Endothelial cell of umbilical vein (primary cell): ENCODE measurements around the genes BRINP2, SEC16B, TEX35, TOR3A and FAM163A.

DNA sequence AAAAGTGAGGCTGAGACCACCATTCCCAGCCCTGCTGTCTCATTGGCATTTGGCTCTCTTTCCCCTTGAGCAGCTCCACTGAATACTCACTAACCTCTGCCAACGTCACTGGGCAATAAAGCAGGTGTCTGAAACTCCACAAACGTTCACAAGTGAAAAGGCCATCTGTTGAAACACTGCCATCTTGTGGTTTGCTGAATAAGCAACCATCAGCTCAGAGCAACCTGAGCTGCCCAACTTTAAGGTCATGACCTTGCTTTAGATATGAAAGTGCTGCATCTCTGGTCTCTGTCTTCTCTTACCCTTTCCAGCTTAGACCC, 228.6 kb downstream of the PAPPA2 start:
- PRO-cap, result no peak
CAGE:
- cytosol, long polyA minus RNA, result no peak
- cytosol, long polyA plus RNA, result no peak
- long polyA plus RNA, result no peak
- nucleus, long polyA minus RNA, result no peak
- nucleus, long polyA plus RNA, result no peak

GRCh38 chr1:177170494-177171185, at the start of gene BRINP2:
Gene BRINP2, plus strand, starts transcription at chr1:177170958.
- PRO-cap, result no peak
CAGE:
- cytosol, long polyA minus RNA, result no peak
- cytosol, long polyA plus RNA, result no peak
- long polyA plus RNA, result no peak
- nucleus, long polyA minus RNA, result no peak
- nucleus, long polyA plus RNA, result no peak

- PRO-cap, result no peak
CAGE:
- cytosol, long polyA minus RNA, result no peak
- cytosol, long polyA plus RNA, result no peak
- long polyA plus RNA, result no peak
- nucleus, long polyA minus RNA, result no peak
- nucleus, long polyA plus RNA, result no peak
These were observed at the start of gene SEC16B for GRCh38 chr1:177969697-177970485. Gene SEC16B, minus strand, starts transcription at chr1:177970058.

GRCh38 chr1:178086076-178086869, 7.6 kb upstream of the RASAL2 start:
- PRO-cap, result no peak
CAGE:
- cytosol, long polyA minus RNA, result no peak
- cytosol, long polyA plus RNA, result no peak
- long polyA plus RNA, result no peak
- nucleus, long polyA minus RNA, result no peak
- nucleus, long polyA plus RNA, result no peak

DNA sequence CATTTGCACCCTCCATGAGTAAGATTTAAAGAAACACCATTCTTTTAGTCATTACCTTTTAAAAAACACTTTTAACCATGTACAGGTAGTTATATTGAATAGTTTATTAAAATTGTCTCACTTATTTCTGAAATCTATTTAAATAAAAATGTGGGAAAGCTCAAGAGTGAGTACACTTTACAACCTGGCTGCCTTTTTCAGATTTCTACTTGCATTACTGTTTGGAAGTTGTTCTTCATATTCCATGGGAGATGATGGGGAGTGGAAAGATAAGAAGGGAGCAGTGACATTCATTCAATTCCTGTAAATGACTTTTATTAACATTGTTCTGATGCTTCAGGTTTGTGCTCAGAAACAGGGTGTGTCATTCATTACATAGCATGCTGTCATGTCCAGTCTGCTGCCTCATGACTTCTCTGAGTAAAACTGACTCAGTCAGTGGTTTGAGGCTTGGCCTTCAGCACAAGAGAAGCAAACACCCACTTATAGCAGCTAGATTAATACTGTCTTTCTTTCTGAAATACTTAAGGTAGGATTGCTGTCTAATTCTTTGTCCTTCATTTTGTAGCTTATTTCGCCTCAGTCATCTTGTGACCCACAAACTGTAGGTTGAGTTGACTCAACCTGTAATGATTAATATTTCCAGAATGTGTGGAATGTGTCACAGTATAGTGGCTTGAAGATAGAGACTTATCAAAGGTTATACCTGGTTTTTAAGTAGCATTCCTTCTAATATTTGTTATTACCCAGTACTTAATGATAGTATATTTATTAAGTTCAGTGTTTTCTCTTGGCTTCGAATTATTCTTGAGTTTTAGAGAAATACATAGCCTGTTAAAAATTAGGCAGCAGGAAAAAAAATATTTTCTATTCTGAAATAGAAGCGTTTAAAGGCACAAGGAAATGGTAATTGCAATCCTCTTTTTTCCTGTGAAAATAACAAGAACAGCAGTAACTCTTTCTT, 32.9 kb downstream of the RASAL2 start:
- PRO-cap, result no peak
CAGE:
- cytosol, long polyA minus RNA, result no peak
- cytosol, long polyA plus RNA, result no peak
- long polyA plus RNA, result no peak
- nucleus, long polyA minus RNA, result no peak
- nucleus, long polyA plus RNA, result no peak

GRCh38 chr1:178408950-178409337, 87.8 kb downstream of the CLEC20A start:
- PRO-cap, result no peak
CAGE:
- cytosol, long polyA minus RNA, result no peak
- cytosol, long polyA plus RNA, result no peak
- long polyA plus RNA, result no peak
- nucleus, long polyA minus RNA, result no peak
- nucleus, long polyA plus RNA, result no peak

DNA sequence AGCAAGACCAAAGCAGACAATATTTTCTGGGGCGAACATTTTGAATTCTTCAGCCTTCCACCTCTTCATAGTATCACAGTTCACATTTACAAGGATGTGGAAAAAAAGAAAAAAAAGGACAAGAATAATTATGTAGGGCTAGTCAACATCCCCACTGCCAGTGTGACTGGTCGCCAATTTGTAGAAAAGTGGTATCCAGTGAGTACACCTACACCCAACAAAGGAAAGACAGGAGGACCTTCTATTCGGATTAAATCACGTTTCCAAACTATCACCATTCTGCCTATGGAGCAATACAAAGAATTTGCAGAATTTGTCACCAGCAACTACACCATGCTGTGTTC, 54.0 kb downstream of the CLEC20A start:
- PRO-cap, result no peak
CAGE:
- cytosol, long polyA minus RNA, result no peak
- cytosol, long polyA plus RNA, result no peak
- long polyA plus RNA, result no peak
- nucleus, long polyA minus RNA, result no peak
- nucleus, long polyA plus RNA, result no peak

- PRO-cap, result no peak
CAGE:
- cytosol, long polyA minus RNA, result no peak
- cytosol, long polyA plus RNA, result no peak
- long polyA plus RNA, result no peak
- nucleus, long polyA minus RNA, result no peak
- nucleus, long polyA plus RNA, result no peak
These were observed 38.9 kb downstream of the CLEC20A start for GRCh38 chr1:178457535-178458590.

- PRO-cap, result no peak
CAGE:
- cytosol, long polyA minus RNA, result no peak
- cytosol, long polyA plus RNA, result no peak
- long polyA plus RNA, result no peak
- nucleus, long polyA minus RNA, result no peak
- nucleus, long polyA plus RNA, result no peak
These were observed at the start of gene TEX35 for GRCh38 chr1:178512743-178513286. Gene TEX35, plus strand, starts transcription at chr1:178513109.

GRCh38 chr1:178725706-178726735, 977 bp downstream of the RALGPS2 start:
- PRO-cap, result bidirectional peak, plus-strand start at chr1:178725908, minus-strand start at chr1:178725833; unidirectional peak, minus-strand start at chr1:178726284; unidirectional peak, minus-strand start at chr1:178726349
CAGE:
- cytosol, long polyA minus RNA, result no peak
- cytosol, long polyA plus RNA, result no peak
- long polyA plus RNA, result no peak
- nucleus, long polyA minus RNA, result no peak
- nucleus, long polyA plus RNA, result no peak

GRCh38 chr1:178938823-178939819, 68.2 kb upstream of the ANGPTL1 start:
- PRO-cap, result no peak
CAGE:
- cytosol, long polyA minus RNA, result no peak
- cytosol, long polyA plus RNA, result no peak
- long polyA plus RNA, result no peak
- nucleus, long polyA minus RNA, result no peak
- nucleus, long polyA plus RNA, result no peak

- PRO-cap, result unidirectional peak, plus-strand start at chr1:178965688
CAGE:
- cytosol, long polyA minus RNA, result no peak
- cytosol, long polyA plus RNA, result no peak
- long polyA plus RNA, result no peak
- nucleus, long polyA minus RNA, result no peak
- nucleus, long polyA plus RNA, result no peak
These were observed 60.3 kb upstream of the FAM20B start for GRCh38 chr1:178965490-178965748.

GRCh38 chr1:179081086-179082271, at the start of gene TOR3A:
Gene TOR3A, plus strand, starts transcription at chr1:179082070.
- PRO-cap, result bidirectional peak, plus-strand start at chr1:179081690, minus-strand start at chr1:179081632; bidirectional peak, plus-strand start at chr1:179082076, minus-strand start at chr1:179081914
CAGE:
- cytosol, long polyA minus RNA, result start-site peak on the plus strand at chr1:179082070-179082077, 94 reads
- cytosol, long polyA plus RNA, result start-site peak on the plus strand at chr1:179082039-179082115, 449 and 390 reads in 2 replicates
- long polyA plus RNA, result start-site peak on the plus strand at chr1:179082037-179082114, 943 and 655 reads in 2 replicates
- nucleus, long polyA minus RNA, result start-site peak on the plus strand at chr1:179082037-179082081, 98 reads
- nucleus, long polyA plus RNA, result start-site peak on the plus strand at chr1:179082065-179082102, 109 and 113 reads in 2 replicates

- PRO-cap, result unidirectional peak, minus-strand start at chr1:179082524; unidirectional peak, minus-strand start at chr1:179083176
CAGE:
- cytosol, long polyA minus RNA, result no peak
- cytosol, long polyA plus RNA, result no peak
- long polyA plus RNA, result no peak
- nucleus, long polyA minus RNA, result no peak
- nucleus, long polyA plus RNA, result no peak
These were observed 818 bp downstream of the TOR3A start for GRCh38 chr1:179082385-179083390.

- PRO-cap, result no peak
CAGE:
- cytosol, long polyA minus RNA, result no peak
- cytosol, long polyA plus RNA, result no peak
- long polyA plus RNA, result no peak
- nucleus, long polyA minus RNA, result no peak
- nucleus, long polyA plus RNA, result no peak
These were observed 2.3 kb downstream of the ABL2 start for GRCh38 chr1:179226770-179227977.

- PRO-cap, result no peak
CAGE:
- cytosol, long polyA minus RNA, result no peak
- cytosol, long polyA plus RNA, result no peak
- long polyA plus RNA, result no peak
- nucleus, long polyA minus RNA, result no peak
- nucleus, long polyA plus RNA, result no peak
These were observed 5.3 kb upstream of the TDRD5 start for GRCh38 chr1:179586070-179587056.

GRCh38 chr1:179743026-179743653, at the start of gene FAM163A:
Gene FAM163A, plus strand, starts transcription at chr1:179743291.
- PRO-cap, result no peak
CAGE:
- cytosol, long polyA minus RNA, result no peak
- cytosol, long polyA plus RNA, result no peak
- long polyA plus RNA, result no peak
- nucleus, long polyA minus RNA, result no peak
- nucleus, long polyA plus RNA, result no peak

GRCh38 chr1:179883270-179883609, 1.2 kb downstream of the TOR1AIP1 start:
- PRO-cap, result no peak
CAGE:
- cytosol, long polyA minus RNA, result no peak
- cytosol, long polyA plus RNA, result no peak
- long polyA plus RNA, result no peak
- nucleus, long polyA minus RNA, result no peak
- nucleus, long polyA plus RNA, result no peak

DNA sequence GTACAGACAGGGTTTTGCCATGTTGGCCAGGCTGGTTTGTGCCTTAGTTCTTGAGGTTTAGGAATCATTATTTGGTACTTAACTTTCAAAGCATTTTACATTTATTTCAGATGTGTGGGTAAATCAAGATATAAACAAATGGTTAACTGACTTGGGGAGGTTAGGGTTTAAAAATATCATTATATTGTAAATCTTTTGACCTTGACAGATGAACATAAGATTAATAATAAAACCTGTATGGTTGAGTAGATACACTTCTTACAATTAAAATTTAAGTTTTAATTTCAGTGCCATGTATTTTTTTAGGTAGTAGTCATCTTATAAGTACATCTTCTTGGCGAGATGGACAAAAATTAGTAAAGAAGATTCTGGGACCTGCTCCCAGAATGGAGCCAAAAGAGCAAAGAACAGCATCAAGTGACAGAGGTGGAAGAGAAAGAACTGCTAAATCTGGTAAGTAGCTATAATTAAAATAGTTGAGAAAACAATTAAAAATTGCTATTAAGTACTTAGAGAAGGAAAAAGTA, 57.1 kb downstream of the CEP350 start:
- PRO-cap, result no peak
CAGE:
- cytosol, long polyA minus RNA, result no peak
- cytosol, long polyA plus RNA, result no peak
- long polyA plus RNA, result no peak
- nucleus, long polyA minus RNA, result no peak
- nucleus, long polyA plus RNA, result no peak

GRCh38 chr1:180183381-180184069, 28.9 kb downstream of the QSOX1 start:
- PRO-cap, result no peak
CAGE:
- cytosol, long polyA minus RNA, result no peak
- cytosol, long polyA plus RNA, result no peak
- long polyA plus RNA, result no peak
- nucleus, long polyA minus RNA, result no peak
- nucleus, long polyA plus RNA, result no peak